Brain (tissue), 1 donor: Measurements from ENCODE around the gene ARL8A.

GRCh38 chr1:201377864-201378306 lies 405 bp upstream of the TNNT2 start:
- RRBS, result no CpG with 5 or more reads among the region's 2 CpGs

GRCh38 chr1:201404848-201405231 lies 5.7 kb upstream of the LAD1 start:
- RRBS, result no CpG with 5 or more reads among the region's 4 CpGs

GRCh38 chr1:201504273-201504848 lies 2.6 kb downstream of the CSRP1 start:
- RRBS, result no CpG with 5 or more reads among the region's 8 CpGs

DNA sequence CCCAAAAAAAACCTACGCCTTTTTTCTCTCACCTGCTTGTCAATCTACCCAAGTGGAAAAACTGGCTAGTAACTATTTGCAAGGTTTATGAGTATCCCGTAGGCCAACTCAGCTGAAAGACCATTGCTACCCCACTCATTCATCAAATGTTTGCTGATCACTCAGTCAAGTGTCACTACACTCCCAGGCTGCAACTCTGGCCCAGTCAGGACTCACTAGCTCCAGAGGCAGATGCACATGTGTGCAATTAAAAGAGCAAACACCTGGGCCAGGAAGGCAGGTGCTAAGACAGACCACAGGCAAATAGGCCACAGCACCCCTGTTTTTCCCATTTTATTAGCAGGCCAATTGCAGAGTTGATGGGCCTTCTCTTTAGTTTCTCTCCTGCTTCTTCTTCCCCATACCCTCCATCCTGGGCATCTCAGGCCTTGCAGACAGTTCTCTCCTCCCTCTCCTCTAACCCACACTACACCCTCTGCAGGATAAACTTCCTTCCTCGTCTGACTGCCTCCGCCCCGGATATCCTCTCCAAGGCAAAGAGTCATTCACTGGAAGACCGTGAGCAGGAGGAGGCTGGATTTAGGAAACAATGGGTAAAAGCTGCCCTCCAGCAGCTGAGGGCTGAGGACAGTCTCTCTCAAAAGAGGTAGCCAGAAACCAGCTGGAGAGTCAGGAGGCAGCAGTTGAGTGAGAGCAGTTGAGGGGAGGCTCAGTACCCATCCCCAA lies 1.6 kb downstream of the CSRP1 start:
- RRBS, result no CpG with 5 or more reads among the region's 6 CpGs

GRCh38 chr1:201506457-201506971 lies 409 bp downstream of the CSRP1 start:
- RRBS, result 2% methylated on average over 11 of the region's 24 CpGs

DNA sequence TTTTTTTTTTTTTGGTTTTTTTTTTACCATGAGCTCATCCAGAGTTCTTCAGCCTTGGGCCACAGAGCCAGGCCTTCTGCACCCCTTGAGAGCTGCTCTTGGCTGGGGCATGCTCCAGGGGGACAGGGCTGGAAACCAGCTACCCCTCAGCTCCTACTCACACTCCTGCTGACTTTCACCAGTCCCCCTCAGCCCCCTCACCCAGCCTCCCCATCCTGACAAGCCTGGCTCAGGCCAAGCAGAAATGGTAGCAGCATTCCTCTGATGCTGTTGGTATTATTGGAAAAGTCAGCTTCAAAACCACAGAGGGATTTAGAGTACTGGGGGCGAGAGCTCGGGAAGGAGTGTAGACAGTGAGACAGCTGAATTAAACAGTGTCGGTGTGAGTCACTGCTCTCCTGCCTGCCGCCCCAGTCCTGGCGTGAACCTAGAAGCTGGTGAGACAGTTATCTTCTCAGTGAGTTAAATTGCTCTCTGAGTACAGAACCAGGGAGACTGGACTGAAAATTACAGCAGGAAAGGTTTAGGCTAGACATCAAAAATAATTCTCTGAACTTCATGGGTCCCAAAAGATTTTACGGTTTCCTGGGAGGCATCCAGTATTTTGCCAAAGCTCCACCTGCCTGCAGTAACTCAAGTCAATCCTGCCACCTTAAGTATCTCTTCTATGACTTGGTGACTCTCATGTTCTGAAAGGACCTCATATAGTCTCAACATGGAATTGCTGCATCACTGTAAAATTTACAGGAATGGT lies 63.9 kb downstream of the NAV1 start:
- RRBS, result no CpG with 5 or more reads among the region's 6 CpGs

DNA sequence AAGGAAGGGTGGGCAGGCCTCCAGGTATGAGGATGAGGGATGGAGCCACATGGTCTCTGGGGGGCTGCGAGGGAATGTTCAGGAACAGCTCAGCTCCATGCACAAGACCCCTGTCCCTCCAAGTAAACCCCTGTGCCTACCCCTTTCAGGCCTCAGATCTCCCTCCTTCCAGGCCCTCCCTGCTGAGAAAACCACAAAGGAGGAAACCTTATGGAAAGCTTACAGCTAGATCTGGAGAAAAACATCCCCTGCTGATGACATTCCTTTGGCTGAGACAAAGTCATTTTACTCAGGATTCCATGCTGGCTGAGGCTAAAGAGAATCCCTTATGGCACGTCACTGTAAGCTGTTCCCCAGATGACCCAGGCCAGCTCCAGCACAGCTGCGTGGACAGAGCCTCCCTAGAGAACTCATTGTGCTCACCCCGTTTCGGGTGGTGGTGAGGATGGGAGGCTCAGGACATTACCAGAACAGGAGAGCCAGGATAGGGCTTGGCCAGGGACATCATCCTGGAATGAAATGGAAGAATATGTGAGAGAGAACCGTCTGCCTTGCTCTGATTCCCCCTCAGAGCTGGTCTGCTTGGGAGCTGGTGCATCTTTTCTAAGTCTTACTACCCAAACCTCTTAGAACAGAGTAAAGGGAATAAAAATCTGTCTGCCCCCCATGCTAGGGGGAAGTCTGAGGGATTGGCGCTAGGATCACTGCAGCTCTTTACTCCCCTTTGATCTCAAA lies 91.2 kb upstream of the IPO9 start:
- RRBS, result no CpG with 5 or more reads among the region's 7 CpGs

GRCh38 chr1:201769674-201770780 lies 58.9 kb upstream of the IPO9 start:
- RRBS, result no CpG with 5 or more reads among the region's 6 CpGs

DNA sequence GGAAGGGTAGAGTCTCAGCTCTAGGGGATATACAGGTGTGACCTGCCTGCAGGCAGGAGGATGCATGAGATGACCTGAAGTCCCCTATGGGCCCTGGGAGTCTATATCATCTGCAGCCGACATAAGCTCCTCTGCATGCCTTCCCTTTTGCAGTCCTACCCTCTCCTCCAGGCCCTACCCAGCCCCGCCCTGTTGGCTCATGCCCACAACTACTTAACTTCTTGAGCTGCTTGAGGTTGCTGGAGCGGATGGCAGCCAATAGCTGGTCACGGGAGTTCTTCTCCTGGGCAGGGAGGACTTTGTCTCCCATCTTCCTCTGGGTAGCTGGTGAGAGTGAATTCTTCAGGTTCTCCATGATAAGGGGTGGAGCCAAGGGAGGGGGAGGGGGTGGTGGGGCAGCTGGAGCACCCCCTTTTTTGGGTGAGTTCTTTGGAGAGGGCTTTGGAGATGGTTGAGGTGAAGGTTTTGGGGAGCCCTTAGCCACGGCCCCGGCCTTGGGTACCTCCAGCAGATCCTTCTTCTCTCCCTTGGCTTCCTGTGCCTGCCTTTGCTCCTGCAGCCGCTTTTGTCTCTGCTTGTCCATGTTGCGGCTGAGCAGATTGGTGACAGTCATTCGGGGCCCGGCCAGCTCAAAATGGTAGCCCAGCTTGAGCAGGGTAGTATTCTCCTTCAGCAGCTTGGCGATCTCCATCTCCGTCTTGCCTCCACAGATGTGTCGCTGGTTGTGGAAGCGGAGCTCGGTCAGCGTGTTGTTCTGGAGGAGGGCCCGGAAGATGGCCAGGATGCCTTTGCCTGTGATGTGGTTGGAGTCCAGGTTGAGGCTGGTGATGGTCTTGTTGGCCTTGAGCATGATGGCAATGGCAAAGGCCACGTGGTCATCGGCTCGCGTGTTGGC lies 10.6 kb downstream of the SHISA4 start:
- RRBS, result no CpG with 5 or more reads among the region's 21 CpGs

GRCh38 chr1:201928258-201928560 lies 18.1 kb downstream of the LMOD1 start:
- RRBS, result no CpG with 5 or more reads among the region's 3 CpGs

DNA sequence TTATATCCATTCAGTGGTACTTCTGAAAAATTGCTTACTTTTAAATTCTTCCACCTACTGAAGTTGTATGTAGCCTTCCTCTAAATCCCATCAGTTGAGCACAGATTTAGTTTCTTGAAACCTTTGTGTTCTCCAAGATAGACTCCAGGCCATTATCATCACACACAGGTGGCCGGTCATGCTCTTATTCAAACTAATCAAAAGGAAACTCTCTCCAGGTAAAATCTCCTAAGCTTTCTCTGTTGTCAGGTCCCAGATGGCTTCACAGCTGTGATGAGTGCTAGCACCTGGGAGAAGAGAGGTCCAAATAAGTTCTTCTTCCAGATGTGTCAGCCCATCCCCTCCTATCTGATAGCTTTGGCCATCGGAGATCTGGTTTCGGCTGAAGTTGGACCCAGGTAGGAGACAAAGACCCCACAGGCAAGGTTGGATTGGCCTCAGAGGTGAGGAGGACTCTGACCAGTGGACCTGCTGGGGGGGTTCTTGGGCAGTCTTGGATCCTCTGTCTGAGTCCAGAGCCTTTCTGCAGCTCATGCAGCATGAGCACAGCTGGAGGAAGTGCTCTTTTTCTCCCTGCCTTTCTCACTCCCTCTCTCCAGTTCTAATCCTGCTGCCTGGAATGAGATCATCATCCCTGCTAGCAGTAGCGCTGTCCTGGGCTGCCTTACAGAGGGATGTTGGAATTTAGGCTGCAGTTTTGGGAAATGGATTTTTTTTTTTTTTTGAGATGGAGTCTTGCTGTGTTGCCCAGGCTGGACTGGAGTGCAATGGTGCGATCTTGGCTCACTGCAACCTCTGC lies 6.9 kb downstream of the RNPEP start:
- RRBS, result no CpG with 5 or more reads among the region's 5 CpGs

DNA sequence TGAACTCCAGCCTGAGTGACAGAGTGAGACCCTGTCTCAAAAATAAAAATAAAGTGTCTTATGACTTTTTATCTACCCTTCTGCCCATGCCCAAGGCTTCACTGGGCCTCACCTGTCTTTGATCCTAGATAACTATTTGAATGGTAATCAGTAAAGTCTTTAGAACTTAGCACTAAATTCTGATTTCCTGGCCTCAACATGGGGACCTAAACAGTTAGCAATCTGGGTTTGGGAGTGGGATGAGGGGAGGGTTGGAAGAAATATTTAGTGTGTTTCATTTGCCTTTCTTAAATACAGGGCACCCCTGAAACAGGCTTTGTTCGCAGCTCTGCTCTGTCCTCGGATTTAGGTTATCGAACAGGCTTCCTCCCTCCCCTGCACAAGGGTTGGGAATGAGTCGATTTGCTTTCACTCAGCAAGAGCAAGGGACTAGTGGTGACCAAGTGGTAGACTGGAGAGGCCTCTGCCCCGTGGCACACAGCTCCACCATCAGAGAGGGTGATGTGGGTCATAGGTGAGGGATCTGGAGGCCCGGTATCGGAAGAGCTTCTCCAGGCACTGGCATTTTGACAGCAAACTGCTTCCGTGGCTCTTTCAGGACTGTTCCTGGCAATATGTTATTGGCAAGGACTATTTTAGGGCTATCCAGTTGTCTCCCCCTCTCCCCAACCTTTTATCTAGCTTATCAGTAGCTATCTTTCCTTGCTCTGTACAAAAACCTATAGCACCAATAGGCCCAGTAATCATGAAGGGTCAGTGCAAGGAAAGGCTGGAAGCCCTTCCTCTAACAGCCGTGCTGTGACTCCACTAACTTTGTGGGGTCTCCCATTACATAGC lies 3.2 kb upstream of the ELF3 start:
- RRBS, result no CpG with 5 or more reads among the region's 9 CpGs

- RRBS, result no CpG with 5 or more reads among the region's 14 CpGs
Measured at GRCh38 chr1:202017695-202018359, 7.4 kb downstream of the ELF3 start.

DNA sequence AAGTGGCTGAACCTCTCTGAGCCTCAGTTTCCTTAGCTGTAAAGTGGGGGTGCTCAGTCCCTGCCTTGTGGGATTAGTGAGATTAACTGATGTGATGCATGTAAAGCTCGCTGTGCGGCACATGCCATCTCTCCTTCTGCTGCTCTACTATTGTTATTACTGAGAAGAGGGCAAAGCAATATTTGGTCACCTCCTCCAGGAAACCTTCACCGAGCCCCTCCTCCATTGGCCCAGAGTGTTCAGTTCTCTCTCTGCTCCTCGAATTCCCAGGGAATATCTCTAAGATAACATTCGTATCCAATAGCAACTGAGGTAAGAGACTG lies 31.7 kb downstream of the ELF3 start:
- RRBS, result no CpG with 5 or more reads among the region's 5 CpGs

- RRBS, result no CpG with 5 or more reads among the region's 5 CpGs
Measured at GRCh38 chr1:202048977-202049524, 38.7 kb downstream of the ELF3 start.

GRCh38 chr1:202105431-202106156 lies 17.1 kb upstream of the GPR37L1 start:
- RRBS, result no CpG with 5 or more reads among the region's 9 CpGs

GRCh38 chr1:202133059-202133355 lies 10.3 kb downstream of the GPR37L1 start:
- RRBS, result no CpG with 5 or more reads among the region's 13 CpGs

GRCh38 chr1:202136570-202136821 lies 8.0 kb downstream of the ARL8A start:
- RRBS, result no CpG with 5 or more reads among the region's 4 CpGs

GRCh38 chr1:202142866-202143386 lies 1.6 kb downstream of the ARL8A start:
- RRBS, result no CpG with 5 or more reads among the region's 12 CpGs

GRCh38 chr1:202144412-202144948 lies at the start of gene ARL8A:
TSS of gene ARL8A (minus strand) at chr1:202144737.
- RRBS, result 1% methylated on average over 51 of the region's 72 CpGs